GM12892 (cell line): Measurements from ENCODE around the genes IL17RA, CECR2, SLC25A1 and CLTCL1.

GRCh38 chr22:17084247-17085385 is at the start of gene IL17RA:
TSS of gene IL17RA (plus strand) at chr22:17085000.
- RRBS = 1% methylated on average over 24 of the region's 90 CpGs

DNA sequence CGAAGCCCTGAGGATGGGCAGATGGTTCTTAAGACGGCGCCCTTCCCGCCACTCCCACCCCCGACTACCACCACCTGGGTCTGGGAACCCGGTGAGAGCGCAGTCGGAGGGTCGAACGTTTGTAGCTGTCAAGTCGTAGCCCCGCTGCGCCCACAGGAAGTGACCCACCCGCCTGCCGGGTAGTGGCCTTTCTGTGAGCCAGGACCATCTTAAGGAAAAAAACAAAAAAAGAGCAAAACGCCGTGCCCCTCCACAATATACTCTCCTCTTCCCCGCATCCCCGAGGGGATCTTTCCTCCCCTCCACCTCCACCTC is 1.1 kb downstream of the IL17RA start:
- RRBS = 30% methylated on average over 9 of the region's 19 CpGs

DNA sequence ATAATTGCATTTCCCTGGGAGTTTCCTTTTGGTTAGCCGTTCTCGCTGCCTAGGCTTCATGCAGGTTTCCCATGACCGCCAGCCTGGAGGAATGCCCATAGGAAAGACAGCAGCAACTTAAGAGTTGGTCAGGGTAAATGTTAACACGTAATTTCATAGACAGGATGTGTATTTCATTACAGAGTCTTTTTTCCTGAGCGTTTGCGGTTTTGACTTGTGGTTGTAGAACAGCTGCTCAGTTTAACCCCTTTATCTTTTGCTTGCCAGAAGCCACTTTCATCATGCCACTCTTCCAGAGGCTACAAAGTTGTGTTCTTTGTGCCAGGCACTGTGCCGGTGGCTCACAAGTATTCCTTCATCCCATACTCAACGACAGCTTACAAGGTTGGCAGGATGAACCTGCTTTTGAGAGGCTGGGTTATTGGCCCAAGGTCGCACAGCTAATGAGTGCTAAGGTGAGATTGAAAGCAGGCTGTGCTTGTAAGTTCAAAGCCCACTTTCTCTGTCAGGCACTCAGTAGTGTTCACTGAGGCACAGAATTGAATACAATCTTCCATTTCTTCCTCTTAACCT is 3.0 kb downstream of the IL17RA start:
- RRBS = no CpG with 5 or more reads among the region's 9 CpGs

DNA sequence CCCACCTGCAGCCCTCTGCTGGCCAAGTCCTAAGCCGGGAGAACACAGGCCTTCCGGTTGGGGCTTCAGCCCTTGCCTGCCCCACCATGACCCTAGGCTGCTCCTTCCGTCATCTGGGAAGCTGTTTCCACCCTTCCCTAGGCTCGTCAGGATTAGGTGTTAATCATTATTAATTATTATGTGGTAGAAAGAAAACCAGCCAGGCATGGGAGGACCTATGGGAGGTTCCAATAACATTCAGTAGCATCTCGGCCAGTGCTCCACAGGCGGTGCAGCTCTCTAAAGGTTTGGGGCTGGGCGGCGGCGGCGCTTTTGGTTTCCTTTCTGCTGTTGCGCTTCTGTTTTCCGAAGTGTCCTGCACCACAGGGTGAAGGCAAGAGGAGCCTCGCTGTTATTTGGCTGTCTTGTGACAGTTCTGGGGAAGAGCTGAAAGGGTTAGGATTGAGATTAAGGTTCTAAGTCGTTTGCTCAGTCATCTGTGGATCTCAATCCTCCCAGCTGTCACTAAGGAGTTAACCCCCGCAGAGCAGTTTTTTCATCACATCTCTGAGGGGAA is 14.5 kb downstream of the TMEM121B start:
- RRBS = no CpG with 5 or more reads among the region's 15 CpGs

GRCh38 chr22:17112727-17112999 is 8.5 kb downstream of the TMEM121B start:
- RRBS = no CpG with 5 or more reads among the region's 8 CpGs

DNA sequence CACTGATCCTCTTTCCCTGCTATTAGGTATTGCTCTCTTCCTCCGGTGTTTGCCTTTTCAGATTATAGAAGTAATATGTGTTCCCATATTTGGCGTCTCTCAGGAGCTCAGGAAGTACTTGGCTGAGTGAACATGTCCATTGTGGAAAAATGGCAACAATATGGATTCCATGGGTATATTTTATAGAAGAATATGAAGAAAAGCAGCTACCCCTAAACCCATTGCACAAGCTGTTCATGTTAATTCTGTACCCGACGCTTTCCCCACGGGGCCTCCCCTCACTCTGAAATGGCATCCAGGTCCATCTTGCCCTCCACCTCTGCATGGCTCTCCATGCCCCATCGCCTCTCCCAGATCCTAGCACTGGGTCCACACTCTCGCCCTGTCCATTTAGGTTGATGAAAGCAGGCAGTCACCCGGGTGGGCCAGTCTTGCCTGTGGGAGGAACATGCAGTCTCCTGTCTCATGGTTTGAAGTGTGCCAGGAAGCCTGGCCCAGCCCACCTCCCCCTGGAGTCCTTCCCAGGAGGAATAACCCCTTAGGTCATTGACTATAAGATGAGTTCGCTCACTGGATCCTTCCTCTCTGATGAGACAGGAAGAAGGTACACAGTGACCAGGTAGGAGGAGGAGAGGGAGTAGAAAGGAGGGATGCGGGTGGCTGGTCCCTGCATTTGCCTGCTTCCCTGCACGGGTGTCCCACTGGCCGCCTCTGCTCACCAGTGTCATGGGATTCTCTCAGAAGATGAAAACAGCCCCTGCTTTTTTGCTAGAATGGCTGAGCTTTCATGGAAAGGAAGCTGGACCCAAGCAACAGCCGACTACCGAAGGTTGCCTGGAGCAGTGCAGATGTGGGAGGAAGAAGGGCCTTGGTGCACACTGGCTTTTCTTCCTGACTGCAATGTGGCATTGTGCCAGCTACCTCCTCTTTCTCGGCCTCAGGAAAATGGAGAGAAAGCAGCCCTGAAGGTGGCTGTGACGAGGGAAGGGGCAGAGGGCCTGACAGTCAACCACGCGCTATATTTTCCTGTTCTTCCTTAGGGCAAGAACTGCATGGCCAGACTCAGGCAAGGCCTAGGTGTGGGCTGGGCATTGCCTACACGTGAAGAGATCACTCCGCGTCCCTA is 6.8 kb downstream of the TMEM121B start:
- RRBS = no CpG with 5 or more reads among the region's 21 CpGs

DNA sequence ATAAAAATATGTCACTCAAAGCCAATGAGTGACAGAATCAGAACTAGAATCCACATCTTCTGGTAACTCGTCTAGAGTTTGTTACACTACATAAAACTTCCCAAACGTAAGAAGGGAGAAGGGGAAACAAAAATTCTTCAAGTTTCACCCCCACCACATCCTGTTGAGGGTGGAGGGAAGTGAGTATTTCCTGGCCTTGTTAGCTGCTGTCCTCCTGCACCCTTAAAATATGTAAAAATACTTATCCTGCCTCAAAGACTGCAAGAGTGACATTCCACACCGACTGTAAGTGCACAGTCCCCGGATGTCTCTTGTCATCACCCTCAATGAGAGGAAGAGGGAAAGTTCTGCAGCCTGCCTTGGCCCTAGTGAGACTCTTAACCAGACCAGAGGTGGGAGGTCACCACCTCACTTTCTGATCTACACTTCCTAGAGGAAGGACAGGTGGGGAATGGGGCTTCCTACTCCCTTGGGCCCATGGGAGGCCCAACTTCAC is 3.3 kb downstream of the TMEM121B start:
- RRBS = no CpG with 5 or more reads among the region's 4 CpGs

DNA sequence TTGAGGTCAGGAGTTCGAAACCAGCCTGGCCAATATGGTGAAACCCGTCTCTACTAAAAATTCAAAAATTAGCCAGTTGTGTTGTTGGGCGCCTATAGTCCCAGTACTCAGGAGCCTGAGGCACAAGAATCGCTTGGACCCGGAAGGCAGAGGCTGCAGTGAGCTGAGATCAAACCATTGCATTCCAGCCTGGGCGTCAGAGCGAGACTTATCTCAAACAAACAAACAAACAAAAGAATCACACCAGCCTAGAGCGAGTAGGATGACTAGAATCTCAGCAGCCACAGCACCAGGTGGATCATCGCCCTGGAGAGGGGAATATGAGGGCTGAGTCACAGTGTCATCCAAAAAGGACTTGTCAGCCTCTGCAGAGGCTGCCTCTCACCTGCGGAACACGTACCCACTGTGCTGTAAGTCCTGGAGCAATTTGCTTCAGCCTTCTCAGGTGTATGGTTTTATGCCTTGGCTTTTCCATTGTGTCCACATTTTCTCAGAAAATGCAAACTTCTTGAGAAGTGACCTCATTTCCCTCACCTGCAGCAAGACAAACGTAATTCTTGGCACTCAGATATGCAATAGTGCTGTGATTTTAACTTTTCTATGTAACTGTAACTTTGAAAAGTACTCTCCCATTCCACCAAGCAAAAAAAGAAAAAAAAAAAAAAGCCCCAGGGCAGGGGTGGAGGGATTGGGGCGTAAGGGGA is 48.8 kb upstream of the ADA2 start:
- RRBS = no CpG with 5 or more reads among the region's 13 CpGs

DNA sequence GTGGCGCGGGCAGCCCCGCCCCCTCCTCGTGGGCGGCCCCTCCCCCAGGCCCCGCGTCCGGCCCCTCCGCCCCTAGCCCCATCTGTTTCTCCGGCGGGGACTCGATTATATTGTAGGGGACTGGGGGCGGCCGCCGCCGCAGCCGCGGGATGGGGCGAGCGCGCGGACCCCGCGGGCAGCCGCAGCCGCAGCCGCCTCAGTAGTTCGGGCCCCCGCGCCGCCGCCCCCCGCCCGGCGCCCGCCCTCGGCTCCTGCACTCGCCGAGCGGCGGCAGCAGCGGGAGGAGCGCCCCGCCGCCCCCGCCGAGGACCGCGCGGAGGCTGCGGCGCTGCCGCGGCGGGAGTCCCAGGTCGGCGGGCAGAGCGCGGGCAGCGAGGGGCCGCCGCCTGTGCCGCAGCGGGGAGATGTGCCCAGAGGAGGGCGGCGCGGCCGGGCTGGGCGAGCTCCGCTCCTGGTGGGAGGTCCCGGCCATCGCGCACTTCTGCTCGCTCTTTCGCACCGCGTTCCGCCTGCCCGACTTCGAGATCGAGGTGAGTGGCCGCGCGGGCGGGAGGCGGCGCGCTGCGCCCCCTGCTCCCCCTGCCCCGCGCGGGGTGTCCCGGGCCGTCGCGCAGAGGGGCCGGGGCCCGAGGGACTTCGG is at the start of gene CECR2:
Gene CECR2, plus strand, starts transcription at position 81 of the 640 bp plus-strand sequence.
- RRBS = no CpG with 5 or more reads among the region's 99 CpGs

- RRBS = no CpG with 5 or more reads among the region's 1 CpG
Measured at GRCh38 chr22:17607414-17607922, 21.1 kb downstream of the ATP6V1E1 start.

GRCh38 chr22:17865217-17865655 is 91.0 kb upstream of the BID start:
- RRBS = no CpG with 5 or more reads among the region's 9 CpGs

DNA sequence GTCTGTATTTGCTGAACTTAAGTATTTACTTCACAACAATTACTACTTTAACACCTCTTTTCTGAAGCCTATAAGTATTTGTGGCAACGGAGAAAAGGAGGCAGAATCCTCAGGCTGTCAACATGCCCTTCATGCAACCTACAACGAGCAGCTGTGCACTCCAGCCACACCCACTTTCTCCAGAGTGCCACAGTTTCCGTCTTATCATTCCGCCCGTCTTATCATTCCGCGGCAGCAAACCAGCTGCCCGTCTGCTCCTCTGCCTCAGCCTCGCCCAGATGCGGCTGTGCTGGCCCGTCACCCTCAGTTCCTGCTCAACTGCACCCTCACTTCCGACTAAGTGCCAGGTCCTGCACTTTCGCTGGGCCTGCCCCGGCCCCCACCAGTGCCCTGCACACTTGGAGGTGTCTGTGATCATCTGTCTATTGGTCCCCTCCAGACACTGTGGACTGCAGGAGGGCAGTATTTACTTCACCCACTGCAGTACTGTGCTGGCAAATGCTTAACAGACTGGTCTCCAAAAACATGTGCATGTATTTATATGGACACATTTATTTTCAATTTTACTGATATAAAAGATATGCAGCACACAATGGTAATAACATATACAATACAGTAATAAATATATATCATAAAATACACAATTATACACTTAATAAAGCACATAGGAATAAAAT is 43.7 kb downstream of the MICAL3 start:
- RRBS = no CpG with 5 or more reads among the region's 14 CpGs

- RRBS = no CpG with 5 or more reads among the region's 17 CpGs
Measured at GRCh38 chr22:18067616-18068917, 9.7 kb upstream of the PEX26 start.

- RRBS = no CpG with 5 or more reads among the region's 6 CpGs
Measured at GRCh38 chr22:18101429-18102326, 8.9 kb upstream of the TUBA8 start.

DNA sequence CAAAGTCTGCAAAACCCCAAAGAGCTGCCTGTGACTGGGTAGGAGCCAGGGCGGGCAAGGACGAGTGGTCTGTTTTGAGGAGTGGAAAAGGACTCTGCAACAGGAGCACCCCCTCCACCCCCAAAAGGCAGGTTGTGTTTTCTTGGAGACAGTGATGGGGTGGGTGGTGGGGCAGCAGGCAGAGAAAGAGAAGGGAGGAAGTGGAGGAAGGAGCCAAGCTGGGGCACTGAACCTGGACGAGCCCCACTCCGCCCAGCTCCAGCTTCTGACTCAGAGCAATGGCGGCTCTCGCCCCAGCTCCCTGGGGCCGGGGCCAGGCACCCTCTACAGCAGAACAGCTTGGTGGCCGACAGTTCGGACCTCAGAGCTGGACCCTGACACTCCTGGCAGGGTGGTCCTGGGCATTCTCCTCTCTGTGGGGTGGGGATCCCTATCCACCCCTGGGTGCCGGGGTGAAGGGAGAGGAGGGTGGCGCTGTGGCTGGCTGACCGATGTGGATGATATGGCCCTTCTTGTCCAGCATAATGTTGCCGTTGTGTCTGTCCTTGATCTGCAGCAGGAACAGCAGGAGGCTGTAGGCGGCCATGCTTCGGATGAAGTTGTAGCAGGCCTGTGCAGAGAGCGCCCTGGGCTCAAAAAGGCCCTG is 9.3 kb downstream of the TMEM191B start:
- RRBS = no CpG with 5 or more reads among the region's 16 CpGs

DNA sequence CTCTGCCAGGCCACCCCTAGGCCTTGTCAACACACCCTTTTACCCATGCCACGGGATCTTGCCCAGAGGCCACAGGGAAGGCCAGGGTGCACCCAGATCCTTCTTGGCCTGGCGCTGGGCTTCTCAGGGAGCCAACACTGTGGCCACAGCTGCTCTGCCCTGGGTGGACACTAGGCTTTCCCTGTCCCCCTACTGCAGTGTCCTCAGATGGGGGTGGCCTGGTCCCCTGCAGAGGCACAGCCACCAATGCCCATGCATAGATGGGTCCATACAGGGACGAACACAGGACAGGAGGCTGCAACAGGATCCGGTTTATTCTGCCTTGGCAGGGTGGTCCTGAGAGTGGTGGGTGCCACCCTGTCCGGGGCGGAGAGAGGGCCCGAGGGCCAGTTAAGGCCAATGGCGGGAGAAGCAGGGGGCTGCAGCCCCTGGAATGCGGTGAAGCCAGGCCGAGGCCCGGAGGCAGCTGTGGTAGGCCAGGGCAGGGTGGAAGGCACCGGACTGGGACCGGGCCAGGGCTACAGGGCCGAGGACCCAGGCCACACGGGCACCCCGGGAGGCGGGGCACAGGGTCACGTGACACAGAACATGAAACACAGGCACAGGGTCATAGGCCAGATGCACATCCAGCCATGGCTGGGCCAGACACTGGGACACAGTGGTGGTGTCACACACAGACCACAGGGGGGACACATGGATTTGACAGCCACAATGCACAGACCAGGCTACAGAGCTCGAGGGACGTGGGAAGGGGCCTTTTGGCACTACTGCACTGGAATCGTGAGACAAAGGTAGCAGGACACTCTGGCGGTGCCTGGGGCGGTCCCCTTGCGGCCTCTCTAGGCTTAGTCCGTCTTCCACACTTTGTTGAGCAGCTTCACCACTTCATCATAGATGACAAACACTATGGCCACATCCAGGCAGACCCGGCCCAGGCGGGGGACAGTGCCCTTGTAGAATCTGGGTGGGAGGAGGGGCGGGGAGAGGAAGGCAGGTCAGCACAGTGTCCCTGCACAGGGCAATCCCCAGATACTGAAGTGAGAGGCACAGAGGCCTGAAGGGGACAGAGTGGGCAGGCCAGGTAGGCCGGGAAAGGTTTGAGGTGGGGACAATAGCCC is 2.9 kb downstream of the SLC25A1 start:
- RRBS = 69% methylated on average over 6 of the region's 29 CpGs

GRCh38 chr22:19178123-19178899 is at the start of gene SLC25A1:
TSS of gene SLC25A1 (minus strand) at chr22:19178736.
- RRBS = 1% methylated on average over 32 of the region's 108 CpGs

GRCh38 chr22:19291567-19291847 is at the start of gene CLTCL1:
TSS of gene CLTCL1 (minus strand) at chr22:19291719.
- RRBS = 2% methylated on average over 12 of the region's 32 CpGs

- RRBS = no CpG with 5 or more reads among the region's 2 CpGs
Measured at GRCh38 chr22:19362747-19362946, 68.9 kb downstream of the HIRA start.

DNA sequence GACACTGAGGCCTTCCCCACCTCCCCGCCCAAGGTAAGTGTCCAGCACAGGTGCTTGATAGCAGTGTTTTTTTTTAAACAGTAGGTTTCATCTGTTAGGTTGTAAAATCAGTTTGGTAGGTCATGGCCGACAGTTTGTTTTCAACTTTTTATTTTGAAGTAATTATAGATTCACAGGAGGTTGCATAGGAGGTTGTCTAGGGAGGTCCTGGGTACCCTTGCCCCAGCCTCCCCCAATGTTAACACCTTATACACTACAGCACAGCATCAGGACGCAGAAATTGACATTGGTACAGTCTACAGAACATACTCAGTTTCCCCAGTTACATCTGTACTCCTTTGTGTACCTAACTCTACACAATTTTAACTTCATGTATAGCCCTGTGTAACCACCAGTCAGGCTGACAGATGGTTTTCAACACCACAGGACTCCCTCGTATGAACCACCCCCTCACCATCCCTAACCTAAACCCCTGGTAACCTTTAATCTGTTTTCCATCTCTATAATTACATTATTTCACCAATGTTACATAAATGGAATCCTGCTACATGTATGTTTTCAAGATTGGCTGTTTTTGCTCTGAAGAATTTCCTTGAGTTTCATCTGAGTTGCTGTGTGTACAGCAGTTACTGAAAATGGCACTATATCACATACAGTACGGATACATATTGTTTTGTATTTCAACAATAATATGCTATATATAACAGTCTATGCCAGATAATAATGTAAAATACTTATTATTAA is 6.6 kb downstream of the C22orf39 start:
- RRBS = no CpG with 5 or more reads among the region's 5 CpGs